Placental pericyte (primary cell): ENCODE data around the genes MME, STRIT1 and PTX3.

DNA sequence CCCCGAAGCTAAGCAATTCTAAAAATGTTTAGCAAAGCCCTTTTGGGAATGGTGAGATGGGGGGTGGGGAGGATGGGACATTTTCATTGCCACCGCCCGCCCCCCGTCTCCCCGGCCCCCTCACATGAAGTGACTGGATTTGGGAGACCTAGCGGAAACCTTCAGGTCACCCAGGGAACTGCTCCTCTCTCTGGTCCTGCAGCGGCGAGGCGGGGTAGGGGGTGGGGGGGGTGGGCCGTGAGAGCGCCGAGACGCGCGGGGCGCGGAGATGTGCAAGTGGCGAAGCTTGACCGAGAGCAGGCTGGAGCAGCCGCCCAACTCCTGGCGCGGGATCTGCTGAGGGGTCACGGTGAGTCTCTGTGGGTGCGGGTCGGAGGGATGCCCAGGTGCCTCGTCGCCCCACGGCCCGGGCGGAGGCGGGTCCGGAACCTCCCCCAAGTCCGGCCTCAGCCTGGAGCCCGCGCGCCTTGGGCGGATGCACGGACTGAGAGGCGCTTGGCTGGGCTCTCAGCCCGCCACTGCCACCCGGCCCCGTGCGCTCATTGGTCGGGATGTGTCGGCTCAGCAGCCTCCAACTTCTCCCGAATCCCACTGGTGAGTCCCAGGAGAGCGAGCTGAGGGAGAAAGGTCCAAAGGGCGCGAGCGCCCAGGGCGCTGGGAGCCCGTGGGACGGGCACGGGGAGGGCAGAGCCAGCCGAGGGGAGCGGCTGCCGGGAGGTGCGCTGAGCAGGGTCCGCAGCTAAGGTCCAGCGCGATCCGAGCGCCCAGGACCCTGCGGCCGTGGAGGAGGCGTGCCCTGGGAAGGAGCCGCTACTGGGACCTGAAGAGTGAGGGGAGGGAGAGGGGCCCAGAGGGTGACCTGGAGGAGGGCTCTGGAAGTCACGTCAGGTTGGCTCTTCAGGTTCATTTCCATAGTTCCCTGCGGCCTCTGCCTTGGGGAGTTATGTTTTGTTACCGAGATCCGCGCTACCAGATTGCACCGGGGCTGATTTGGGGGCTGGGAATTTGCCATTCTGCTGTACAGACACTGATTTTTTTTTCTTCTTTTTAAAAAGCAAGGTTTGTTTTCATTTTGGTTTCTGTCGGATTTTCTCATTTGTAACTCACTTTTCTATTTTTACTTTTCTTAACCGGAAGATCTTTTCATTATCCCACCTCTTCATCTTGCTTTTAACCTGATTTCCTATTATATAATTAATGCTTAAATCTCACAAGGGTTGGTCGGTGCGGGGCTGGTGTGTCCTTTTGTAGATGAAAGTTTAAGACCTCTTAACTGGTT, at the start of gene MME:
TSS of gene MME (plus strand) at position 912 of the 1,279 bp plus-strand sequence.
- CAGE, long polyA plus RNA = no peak

- CAGE, long polyA plus RNA = no peak
Observed at GRCh38 chr3:155255850-155256049, 37.7 kb downstream of the STRIT1 start.

DNA sequence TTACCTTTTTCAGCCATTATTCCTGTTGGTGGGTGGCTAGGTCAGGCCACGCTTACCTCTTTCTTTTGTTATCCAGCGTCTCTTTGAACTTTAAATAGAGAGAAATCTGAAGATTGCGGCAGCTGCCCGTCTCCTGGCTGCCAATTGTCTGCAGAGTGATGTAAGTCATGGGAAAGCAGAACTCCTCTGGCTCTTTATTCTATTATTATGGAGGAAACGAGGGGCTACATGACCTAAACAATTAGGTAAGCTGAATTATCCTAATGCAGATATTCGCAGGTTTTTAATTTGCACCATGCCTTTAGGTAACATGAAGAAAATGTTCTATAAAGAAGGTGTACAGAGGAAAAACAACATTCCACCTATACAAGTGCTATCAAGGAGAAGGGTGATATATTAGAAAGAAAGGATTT, at the start of gene STRIT1:
TSS of gene STRIT1 (minus strand) at position 68 of the 413 bp plus-strand sequence.
- CAGE, long polyA plus RNA = no peak

GRCh38 chr3:155354704-155355031, 61.2 kb upstream of the STRIT1 start:
- CAGE, long polyA plus RNA = no peak

DNA sequence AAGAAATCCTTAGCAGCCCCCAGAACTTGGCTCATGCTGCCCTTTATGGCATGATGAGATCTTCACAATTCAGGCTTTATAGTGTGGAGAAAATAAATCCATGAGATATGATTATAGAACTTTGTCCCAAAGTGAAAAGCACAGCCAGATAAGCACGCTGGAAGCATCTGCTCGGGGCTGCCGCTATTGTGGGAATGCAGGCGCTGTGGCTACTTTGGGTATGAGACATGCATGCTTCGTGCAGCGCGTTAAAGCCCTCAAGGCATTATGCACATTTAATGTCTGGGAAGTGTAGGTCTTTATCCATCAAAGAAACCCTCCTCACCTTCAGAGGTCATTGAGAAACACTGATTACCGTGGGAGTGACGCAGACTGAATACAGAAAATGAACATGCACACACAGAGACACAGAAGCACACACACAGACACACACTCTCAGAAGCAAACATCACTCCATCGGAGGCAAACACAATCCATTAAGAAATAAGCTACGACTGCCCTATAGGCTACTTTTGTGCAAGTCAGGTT, 68.7 kb downstream of the PLCH1 start:
- CAGE, long polyA plus RNA = no peak

DNA sequence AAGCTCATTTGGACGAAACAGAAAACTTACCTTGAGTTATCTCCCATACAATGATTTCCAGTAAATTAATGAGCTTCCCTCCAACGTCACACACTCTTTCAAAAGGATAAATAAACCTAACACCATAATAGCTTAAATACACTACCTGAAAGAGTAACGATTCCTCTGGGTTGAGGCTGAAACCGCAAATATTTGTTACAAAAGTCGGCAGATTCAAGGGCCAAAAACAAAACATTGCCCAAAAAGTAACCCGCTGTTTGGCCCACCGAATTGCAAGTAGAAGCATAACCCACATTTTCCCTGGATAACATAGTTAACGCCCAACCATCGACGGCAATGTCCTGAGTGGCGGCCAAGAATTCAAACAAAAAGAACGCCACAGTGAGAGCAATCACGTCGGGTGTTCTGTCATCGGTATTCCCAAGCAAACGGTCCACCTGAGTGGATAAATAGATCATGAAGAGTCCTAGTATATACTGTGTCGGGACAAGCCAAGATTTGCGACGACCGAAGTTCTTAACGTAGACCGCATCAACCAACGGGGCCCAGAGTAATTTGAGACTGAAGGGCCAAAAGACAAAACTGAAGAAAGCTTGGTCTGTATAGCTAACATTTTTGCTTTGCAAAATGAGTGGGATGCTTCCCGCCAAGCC, 1.0 kb downstream of the SLC33A1 start:
- CAGE, long polyA plus RNA = no peak

DNA sequence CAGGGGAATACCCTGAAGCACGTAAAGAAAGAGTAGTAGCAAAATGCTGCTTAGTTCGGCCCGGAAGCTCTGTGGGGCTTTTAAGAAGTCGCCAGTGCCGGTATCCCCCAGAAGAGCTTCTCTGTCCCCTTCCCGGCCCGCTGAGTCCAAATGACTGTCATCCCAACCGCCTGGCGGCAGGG, 605 bp downstream of the SLC33A1 start:
- CAGE, long polyA plus RNA = no peak

- CAGE, long polyA plus RNA = no peak
Observed at GRCh38 chr3:155905585-155906355, 35.3 kb downstream of the GMPS start.

GRCh38 chr3:156148881-156149415, 28.6 kb downstream of the KCNAB1 start:
- CAGE, long polyA plus RNA = no peak

GRCh38 chr3:156217411-156218105, 97.2 kb downstream of the KCNAB1 start:
- CAGE, long polyA plus RNA = no peak

DNA sequence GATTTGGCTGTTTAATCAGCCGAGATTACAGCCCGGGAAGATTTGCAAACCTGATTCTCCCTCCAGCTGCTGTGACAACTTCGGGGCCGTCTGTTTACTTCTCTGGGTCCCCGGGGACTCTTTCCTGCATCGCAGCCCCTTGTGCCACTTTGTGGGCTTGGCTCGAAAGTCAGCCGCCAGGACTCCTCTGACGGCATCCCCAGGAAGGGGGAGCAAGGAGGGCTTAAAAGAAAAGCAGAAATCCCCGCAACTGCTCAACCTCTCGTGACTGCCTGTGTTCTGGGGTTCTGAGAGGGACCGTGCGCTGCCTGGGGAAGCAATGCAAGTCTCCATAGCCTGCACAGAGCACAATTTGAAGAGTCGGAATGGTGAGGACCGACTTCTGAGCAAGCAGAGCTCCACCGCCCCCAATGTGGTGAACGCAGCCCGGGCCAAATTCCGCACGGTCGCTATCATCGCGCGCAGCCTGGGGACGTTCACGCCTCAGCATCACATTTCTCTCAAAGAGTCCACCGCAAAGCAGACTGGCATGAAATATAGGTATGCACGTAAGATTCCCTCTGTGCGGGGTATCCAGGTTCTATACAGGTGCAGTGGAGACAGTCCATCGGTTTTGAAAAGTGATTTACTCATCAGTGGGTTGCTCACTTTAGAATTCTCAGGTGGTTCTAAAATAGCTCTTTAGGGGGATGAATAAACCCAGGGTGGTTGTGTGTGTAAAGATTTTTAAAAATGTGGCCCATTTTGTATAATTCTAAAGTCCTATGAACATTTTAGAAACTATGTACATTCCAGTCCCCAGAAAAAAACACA, 171.4 kb downstream of the KCNAB1 start:
- CAGE, long polyA plus RNA = no peak

- CAGE, long polyA plus RNA = no peak
Observed at GRCh38 chr3:156551572-156552147, 3.3 kb downstream of the SSR3 start.

- CAGE, long polyA plus RNA = no peak
Observed at GRCh38 chr3:156816049-156816630, 10.0 kb upstream of the LEKR1 start.

GRCh38 chr3:157087765-157088438, 72.0 kb downstream of the CCNL1 start:
- CAGE, long polyA plus RNA = no peak

DNA sequence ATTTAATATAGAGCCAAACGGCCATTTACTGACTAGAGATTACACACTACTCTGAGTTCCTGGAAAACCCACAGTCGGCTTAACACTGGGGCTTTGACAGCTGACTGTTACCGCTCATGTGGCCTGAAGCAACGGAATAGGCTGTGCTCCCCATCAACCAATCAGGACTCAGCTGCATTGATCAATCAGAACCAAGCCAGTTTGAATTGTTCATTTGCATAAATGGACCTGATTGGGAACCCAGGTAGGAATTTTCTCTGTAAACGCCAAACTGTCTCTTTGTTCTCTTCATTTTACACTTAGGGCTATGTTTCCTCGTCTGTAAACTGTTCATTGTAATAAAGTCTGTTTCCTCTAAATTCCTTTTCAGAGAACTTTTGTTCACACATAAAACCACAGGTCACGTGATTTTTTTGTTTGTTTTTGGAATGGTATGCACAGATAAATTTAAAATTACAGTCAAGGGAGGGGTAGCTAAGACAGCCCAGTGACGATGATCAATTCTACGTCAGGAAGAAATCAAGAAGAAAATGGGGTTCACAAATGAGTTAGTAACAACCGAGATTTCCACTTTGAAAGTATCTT, 40.4 kb downstream of the CCNL1 start:
- CAGE, long polyA plus RNA = no peak

- CAGE, long polyA plus RNA = no peak
Observed at GRCh38 chr3:157127787-157128181, 32.2 kb downstream of the CCNL1 start.

- CAGE, long polyA plus RNA = no peak
Observed at GRCh38 chr3:157136640-157137366, 23.1 kb downstream of the CCNL1 start.

GRCh38 chr3:157154142-157154585, 5.8 kb downstream of the CCNL1 start:
- CAGE, long polyA plus RNA = no peak

DNA sequence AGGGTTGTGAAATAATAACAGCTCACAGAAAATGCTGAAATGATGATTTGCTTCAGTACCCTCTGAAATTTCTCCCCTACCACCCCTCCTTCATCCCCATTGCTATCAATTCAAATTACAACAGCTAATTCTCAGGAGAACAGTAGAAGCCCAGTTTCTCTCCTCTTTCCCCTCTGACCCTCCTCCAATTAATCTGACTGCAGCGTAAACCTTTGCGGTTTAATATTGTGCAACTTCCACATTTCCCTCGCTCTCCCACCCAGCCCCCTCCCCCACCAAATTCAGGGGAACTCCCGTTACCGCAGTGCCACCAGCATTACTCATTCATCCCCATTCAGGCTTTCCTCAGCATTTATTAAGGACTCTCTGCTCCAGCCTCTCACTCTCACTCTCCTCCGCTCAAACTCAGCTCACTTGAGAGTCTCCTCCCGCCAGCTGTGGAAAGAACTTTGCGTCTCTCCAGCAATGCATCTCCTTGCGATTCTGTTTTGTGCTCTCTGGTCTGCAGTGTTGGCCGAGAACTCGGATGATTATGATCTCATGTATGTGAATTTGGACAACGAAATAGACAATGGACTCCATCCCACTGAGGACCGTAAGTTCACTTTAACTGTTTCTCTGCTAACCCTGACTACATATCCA, at the start of gene PTX3:
TSS of gene PTX3 (plus strand) at position 382 of the 642 bp plus-strand sequence.
- CAGE, long polyA plus RNA = no peak

DNA sequence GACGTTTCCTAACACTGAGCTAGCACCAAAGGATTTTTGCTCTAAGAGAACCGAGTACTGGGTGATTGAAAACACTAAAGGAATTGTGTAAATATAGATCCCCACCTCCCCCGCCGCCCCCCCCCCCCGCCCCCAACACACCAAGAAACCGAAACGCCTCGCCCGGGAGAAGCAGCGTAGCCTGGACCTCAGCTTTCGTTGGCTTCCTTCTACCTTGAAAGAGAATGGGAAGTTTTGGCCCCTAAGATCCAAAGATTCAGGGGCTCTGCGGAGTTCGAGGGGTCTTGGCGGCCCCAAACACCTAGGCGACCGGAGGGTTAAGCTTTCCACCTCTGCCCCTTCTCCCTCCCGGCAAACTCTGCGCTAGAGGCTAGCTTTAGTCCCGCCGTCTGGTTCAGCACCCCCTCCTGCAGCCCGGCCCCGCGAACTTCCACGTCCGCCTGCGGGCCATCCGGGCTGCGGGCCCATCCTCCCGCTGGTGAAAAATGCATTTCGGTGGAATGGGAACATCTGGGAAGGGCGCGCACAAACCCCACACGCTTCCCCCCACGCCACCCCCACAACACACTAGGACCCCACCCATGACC, 1.2 kb downstream of the SHOX2 start:
- CAGE, long polyA plus RNA = no peak